Metastatic Breast Carcinoma in the Ovary (tissue), 3 donors: ENCODE measurements around the genes RCCD1 and VPS33B.

- PRO-cap, 3 experiments, result peak in 1 of 3 experiments; most common minus-strand start chr15:90609960 (in 1)
Measured at GRCh38 chr15:90609837-90610325, 80.2 kb downstream of the CRTC3 start.

DNA sequence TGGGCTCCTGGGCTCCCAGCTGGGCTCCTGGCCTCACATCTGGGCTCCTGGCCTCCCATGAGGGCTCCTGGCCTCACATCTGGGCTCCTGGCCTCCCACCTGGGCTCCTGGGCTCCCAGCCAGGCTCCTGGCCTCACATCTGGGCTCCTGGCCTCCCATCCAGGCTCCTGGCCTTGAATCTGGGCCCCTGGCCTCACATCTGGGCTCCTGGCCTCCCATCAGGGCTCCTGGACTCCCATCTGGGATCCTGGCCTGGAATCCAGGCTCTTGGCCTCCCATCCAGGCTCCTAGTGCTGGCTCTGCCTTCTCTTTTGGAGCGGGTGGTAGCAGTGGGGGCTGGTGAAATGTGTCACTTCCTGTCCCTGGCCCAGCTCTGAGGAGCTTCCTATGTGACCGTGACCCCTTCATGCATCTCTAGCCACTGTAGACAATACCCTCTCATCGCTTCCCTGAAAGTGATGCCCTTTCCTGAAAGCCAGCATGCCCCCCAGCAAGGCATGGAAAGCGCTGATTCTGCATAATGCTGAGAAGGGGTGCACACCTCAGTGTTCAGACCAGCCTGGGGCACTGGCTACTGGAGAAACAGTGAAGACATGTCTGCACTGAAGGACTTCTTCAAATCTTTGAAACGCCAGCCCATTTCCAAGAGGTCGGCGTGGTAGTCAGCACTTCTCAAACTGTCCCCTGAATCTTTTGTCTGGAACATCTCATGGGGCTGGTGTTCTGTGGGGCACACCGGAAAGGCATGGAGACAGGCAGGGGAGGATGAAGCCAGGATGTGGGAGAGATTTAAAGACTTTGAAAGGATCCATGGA is 62.4 kb upstream of the BLM start:
- PRO-cap, 3 experiments, result no peak in any of the 3 experiments

GRCh38 chr15:90659943-90660974 is 56.9 kb upstream of the BLM start:
- PRO-cap, 3 experiments, result peak in 3 of 3 experiments; most common plus-strand start chr15:90660850 (in 3); most common minus-strand start chr15:90660645 (in 3)

GRCh38 chr15:90665501-90666295 is 51.4 kb upstream of the BLM start:
- PRO-cap, 3 experiments, result peak in 3 of 3 experiments; most common plus-strand start chr15:90665656 (in 1); most common minus-strand start chr15:90665676 (in 3)

GRCh38 chr15:90686336-90686921 is 30.7 kb upstream of the BLM start:
- PRO-cap, 3 experiments, result no peak in any of the 3 experiments

GRCh38 chr15:90891308-90891785 is 7.0 kb downstream of the FES start:
- PRO-cap, 3 experiments, result no peak in any of the 3 experiments

DNA sequence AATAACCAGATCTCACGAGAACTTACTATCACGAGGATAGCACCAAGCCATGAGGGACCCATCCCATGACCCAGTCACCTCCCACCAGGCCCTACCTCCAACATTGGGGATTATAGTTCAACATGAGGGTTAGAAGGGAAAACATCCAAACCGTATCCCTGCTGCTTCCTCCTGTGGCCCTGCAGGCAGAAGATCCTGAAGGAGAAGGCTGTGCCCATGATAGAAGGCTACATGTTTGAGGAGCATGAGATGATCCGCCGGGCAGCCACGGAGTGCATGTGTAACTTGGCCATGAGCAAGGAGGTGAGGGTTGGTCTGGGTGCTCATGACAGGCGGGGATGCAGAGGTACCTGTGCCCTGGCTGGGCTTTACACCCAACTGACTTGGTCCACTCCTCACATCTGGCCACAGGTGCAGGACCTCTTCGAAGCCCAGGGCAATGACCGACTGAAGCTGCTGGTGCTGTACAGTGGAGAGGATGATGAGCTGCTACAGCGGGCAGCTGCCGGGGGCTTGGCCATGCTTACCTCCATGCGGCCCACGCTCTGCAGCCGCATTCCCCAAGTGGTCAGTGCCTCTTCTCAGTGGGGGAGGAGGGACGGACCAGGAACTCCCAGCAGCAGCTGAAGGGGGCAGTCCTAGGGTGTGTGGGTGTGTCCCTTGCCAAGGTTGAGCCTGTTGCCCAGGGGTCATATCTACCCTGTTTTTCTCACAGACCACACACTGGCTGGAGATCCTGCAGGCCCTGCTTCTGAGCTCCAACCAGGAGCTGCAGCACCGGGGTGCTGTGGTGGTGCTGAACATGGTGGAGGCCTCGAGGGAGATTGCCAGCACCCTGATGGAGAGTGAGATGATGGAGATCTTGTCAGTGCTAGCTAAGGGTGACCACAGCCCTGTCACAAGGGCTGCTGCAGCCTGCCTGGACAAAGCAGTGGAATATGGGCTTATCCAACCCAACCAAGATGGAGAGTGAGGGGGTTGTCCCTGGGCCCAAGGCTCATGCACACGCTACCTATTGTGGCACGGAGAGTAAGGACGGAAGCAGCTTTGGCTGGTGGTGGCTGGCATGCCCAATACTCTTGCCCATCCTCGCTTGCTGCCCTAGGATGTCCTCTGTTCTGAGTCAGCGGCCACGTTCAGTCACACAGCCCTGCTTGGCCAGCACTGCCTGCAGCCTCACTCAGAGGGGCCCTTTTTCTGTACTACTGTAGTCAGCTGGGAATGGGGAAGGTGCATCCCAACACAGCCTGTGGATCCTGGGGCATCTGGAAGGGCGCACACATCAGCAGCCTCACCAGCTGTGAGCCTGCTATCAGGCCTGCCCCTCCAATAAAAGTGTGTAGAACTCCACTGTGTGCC is 1.5 kb upstream of the RCCD1 start:
- PRO-cap, 3 experiments, result no peak in any of the 3 experiments

DNA sequence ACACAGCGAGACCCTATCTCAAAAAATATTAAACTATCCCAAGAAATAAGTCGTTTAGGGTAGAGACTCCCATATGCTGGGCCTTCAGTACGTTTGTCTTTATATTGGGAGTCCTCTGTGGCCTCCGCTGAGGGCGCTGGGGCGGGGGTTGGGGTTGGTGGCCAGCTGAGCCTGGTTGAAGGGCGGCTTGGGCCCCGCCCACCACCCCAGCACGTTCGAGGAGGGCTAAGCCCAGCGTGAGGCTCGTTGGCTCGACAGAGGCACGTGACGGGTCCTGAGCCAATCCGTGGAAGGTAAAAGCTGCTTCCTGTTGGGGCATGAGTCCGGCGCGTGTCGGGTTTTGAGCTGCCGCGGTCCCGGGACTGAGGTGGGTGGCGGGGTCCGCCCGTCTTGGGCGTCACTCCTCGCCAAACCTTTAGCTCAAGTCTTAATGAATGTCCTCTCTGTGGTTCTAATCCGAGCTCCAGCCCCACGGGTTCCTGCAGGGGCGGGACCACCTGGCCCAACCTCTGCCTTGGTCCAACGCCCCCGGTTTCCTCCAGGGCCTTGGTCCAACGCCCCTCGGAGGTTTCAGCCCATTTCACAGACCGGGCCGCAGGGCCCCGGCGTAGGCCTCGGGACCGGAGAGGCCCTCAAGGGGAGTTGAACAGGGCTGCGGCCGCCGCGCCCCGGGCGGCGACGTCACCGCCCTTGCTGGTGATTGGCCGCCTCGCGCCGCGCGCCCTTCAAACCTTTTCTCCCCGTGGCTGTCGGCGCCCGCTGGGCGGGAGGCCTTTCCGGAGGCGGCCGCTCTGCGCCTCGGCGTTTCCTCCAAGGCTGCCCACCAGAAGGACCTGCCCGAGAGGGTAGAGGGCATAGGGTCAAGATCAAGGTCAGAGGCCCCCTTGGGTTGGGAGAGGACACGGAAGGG is at the start of gene RCCD1:
Gene RCCD1 (plus strand): TSS at position 303 of the 910 bp plus-strand sequence.
- PRO-cap, 3 experiments, result peak in 3 of 3 experiments; most common plus-strand start position 318 of the sequence (in 3); most common minus-strand start position 683 of the sequence (in 2)

- PRO-cap, 3 experiments, result no peak in any of the 3 experiments
Measured at GRCh38 chr15:90955927-90956318, 1.2 kb downstream of the RCCD1 start.

- PRO-cap, 3 experiments, result no peak in any of the 3 experiments
Measured at GRCh38 chr15:90974743-90975202, 19.6 kb downstream of the PRC1 start.

DNA sequence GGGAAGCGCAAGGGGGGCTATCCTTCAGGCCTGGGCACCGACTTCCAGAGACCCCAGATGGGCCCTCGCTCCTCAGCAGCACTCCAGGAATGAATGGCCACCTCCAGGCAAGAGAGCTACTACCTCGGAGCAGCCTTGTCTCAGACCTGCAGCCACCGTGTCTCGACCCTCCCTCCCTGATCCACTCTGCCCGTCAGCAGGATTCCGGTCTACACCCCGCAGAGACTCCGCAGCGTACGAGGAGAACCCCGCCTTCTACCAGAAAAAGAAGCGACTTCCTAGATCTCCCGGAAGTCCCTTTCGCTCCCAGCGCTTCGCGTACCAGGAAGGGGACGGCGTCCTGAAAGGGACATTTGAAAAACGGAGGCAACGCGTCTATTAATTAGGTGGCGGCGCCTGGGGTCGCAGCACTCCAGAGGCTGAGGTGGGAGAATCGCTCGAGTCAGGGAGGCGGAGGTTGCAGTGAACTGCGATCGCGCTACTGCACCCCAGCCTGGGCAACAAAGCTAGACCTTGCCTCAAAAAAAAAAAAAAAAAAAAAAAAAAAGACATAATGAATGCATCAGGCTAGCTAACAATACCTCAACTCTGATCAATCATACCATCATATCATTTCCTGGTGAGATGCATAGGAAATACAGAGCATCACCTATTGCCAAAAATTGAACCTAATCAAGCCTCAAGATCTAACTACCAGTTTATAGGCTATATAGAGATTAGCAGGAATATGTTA is at the start of gene VPS33B:
Gene VPS33B (minus strand): TSS at position 278 of the 733 bp plus-strand sequence.
- PRO-cap, 3 experiments, result peak in 3 of 3 experiments; most common plus-strand start position 381 of the sequence (in 2); most common minus-strand start position 267 of the sequence (in 3)

DNA sequence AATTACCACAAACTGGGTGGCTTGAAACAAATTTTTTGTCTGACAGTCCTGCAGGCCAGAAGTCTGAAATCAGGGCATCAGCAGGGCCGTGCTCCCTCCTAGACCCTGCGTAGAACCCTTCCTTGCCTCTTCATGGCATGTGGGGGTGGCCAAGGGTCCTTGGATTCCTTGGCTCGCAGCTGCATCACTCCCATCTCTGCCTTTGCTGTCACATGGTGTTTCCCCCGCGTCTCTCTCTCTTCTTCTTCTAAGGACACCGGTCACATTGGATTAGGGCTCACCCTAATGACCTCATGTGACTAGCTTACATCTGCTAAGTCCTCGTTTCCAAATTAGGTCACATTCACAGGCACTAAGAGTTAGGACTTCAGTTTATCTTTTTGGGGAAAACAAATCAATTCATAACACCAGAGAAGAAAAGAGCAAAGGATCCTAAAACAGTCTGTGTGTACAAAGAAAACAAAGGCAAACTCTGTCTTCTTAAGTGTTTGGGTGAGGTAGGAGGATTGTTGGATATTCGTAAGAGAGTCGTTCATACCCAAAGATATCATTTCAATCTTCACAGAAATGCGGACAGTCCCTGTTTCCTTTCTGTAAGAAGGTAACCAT is 12.1 kb downstream of the SLCO3A1 start:
- PRO-cap, 3 experiments, result no peak in any of the 3 experiments

- PRO-cap, 3 experiments, result no peak in any of the 3 experiments
Measured at GRCh38 chr15:91953436-91953955, 100.0 kb downstream of the SLCO3A1 start.

GRCh38 chr15:92006888-92007684 is 153.6 kb downstream of the SLCO3A1 start:
- PRO-cap, 3 experiments, result no peak in any of the 3 experiments

DNA sequence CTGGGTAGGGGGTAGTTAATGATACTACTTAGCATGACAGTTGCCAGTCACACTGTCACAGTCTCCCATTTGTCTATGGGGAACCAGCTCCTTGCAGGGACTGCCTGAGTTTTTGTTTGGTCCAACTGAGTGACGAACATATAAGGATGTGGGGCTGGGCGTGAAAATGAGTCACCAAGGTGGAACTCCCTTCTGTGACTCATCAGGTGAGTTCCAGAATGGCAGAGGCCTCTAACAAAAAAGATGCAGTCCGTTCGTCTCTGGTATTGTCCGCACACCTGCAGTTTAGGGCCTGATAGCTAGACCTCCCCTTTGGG is 235.2 kb upstream of the ST8SIA2 start:
- PRO-cap, 3 experiments, result no peak in any of the 3 experiments

DNA sequence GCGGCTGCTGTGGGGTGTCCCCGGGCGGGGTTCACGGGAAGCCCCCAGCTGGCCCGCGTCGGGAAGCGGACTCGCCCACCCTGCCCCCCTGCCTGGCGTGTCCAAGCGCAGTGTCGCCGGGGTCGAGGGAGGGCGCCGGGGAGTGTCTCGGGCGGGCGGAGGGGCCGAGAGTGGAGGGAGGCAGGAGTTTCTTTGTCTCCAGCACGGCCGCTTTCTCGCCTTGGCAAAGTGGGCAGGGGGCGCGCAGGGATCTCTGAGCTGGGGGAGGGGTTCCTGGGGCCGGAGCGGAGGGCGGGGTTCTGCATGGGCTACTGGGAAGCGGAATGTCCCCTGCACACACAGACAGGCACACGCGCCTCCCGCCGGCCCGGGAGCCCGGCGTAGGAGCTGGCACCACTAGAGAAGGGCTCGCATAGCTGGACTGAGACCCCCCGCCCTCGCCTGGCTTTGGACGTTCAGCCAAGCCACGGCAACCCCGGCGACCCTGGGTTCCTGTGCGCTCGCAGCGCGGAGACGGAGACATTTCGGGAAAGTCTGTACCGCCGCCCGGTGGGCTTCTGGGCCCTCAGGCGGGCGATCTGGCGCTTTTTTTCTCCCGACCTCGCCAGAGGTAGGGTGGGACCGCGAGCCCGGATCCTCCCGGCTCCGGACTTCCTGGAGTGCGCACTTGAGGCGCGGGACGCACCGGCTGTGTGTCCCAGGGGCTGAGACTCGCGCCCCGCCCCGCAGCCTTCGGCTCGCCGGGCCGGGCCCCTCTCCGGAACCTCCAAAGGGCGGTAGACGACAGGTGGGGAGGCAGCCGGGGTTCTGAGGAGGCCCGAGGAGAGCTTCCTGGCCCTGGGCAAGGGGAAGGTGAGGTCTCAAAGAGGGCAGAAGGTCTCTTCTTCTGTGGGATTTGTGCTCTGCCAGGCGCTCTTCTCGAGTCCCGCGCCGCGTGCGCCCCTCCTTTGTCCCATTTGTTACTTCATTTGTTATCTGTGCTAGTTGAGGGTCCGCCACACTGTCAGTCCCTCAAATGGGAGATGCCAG is 986 bp downstream of the ST8SIA2 start:
- PRO-cap, 3 experiments, result no peak in any of the 3 experiments

DNA sequence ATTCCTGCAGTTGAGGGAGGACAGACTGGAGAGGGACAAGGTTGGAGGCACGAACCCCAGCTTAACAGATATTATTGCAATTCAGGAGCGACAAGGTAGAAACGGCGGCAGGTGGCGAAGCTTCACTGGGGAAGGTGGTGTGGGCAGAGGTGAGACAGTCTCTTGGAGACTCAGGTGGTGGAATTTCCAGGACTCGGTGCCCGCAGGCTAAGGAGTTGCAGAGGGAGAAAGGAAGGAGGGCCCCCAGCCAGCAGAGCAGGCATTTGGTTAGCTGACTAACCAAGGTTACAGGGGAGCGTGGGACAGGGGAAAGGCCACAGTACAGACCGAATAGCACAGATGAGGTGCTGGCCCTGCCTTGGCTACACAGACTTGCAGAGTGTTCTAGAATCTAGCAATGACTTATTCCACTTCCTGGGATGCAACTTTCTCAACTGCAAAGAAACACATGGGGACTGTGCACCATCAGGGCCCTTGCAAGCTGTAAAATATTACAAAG is 2.9 kb downstream of the FAM174B start:
- PRO-cap, 3 experiments, result peak in 1 of 3 experiments; most common plus-strand start position 317 of the sequence (in 1); most common minus-strand start position 209 of the sequence (in 1)

DNA sequence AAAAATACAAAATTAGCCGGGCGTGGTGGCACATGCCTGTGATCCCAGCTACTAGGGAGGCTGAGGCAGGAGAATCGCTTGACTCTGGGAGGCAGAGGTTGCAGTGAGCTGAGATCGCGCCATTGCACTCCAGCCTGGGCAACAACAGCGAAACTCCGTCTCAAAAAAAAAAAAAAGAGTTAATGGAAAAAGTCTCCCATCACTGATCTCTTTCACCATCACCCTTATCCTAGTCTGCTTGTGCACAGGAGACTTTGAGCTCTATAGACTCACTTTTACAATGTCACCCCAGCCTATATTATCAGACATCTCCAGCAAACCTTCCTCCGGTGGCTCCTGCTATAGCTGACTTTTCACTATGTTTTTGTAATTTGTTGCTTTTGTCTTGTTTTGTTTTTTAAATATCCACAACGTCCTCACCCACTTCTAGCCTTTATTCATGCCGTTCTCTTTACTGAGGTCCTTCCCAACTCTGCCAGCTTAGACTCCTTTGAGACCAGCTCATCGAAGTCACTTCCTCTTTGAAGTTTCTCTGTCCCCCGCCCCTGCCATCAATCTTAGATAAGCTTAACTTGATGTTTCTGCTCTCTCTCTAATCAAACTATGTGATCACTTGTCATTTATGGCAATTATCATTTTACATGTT is 82.8 kb upstream of the CHD2 start:
- PRO-cap, 3 experiments, result no peak in any of the 3 experiments

- PRO-cap, 3 experiments, result no peak in any of the 3 experiments
Measured at GRCh38 chr15:92898434-92899380, 1.4 kb upstream of the CHD2 start.

GRCh38 chr15:93016966-93017594 is 71.9 kb downstream of the RGMA start:
- PRO-cap, 3 experiments, result no peak in any of the 3 experiments